ENCODE measurements around a stretch of chr10.

DNA sequence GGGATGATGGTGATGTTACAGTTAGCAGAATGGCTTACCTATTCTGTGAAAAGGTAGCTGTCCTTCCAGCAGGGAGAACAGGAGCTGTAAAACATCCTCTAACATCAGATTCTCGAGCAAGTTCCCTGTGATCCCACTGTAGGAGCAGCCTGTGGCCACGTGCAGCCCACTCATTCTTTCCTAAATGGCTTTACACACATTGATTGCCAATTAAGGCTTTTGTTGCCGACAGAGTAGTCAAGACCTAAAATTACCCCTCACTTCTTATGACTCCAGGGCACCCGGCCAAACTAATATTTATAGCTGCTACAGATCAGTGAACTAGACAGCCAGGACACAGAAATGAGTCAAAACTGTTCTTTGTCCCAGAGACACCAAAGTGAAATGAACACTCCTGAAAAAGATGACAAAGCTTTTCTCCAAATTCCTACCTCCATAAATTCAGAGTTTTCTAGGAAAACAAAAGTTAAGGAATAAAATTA, 832.1 kb downstream of the SORCS3 start:
- PRO-cap, 2 experiments, result no peak in any of the 2 experiments

GRCh38 chr10:107545052-107545371, 380.5 kb upstream of the SORCS1 start:
- PRO-cap, 2 experiments, result no peak in any of the 2 experiments

- PRO-cap, 2 experiments, result no peak in any of the 2 experiments
These were observed 1011.4 kb downstream of the XPNPEP1 start for GRCh38 chr10:108911610-108912614.

- PRO-cap, 2 experiments, result no peak in any of the 2 experiments
These were observed 193.5 kb downstream of the XPNPEP1 start for GRCh38 chr10:109729768-109730216.

GRCh38 chr10:109961479-109962219, 38.3 kb upstream of the XPNPEP1 start:
- PRO-cap, 2 experiments, result no peak in any of the 2 experiments

DNA sequence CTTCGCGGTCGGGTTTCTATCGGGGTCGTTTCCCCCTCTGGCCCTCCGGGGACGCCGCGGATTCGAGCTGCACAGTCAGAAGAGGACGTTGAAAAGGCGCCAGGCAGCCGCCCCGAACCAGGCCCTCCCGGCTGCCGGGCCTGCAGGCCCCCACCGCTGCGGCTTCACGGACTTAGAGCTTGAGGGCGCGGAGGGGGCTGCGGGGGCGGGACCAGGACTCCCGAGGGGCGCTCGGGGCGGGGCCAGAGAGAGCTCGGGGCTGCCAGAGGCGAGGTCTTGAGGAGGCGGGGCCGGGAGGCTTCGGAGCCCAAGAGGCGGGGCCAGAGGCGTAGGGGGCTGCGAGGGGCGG, 275 bp upstream of the ADD3 start:
- PRO-cap, 2 experiments, result peak in 2 of 2 experiments; most common plus-strand start position 78 of the sequence (in 1); most common minus-strand start position 166 of the sequence (in 2)

- PRO-cap, 2 experiments, result peak in 1 of 2 experiments; most common plus-strand start chr10:110203728 (in 1); most common minus-strand start chr10:110203547 (in 1)
These were observed 3.9 kb upstream of the MXI1 start for GRCh38 chr10:110203414-110204041.

- PRO-cap, 2 experiments, result peak in 2 of 2 experiments; most common plus-strand start chr10:110207815 (in 1); most common minus-strand start chr10:110208217 (in 1)
These were observed 476 bp downstream of the MXI1 start for GRCh38 chr10:110207729-110208433.

GRCh38 chr10:110211849-110212510, 4.6 kb downstream of the MXI1 start:
- PRO-cap, 2 experiments, result no peak in any of the 2 experiments

DNA sequence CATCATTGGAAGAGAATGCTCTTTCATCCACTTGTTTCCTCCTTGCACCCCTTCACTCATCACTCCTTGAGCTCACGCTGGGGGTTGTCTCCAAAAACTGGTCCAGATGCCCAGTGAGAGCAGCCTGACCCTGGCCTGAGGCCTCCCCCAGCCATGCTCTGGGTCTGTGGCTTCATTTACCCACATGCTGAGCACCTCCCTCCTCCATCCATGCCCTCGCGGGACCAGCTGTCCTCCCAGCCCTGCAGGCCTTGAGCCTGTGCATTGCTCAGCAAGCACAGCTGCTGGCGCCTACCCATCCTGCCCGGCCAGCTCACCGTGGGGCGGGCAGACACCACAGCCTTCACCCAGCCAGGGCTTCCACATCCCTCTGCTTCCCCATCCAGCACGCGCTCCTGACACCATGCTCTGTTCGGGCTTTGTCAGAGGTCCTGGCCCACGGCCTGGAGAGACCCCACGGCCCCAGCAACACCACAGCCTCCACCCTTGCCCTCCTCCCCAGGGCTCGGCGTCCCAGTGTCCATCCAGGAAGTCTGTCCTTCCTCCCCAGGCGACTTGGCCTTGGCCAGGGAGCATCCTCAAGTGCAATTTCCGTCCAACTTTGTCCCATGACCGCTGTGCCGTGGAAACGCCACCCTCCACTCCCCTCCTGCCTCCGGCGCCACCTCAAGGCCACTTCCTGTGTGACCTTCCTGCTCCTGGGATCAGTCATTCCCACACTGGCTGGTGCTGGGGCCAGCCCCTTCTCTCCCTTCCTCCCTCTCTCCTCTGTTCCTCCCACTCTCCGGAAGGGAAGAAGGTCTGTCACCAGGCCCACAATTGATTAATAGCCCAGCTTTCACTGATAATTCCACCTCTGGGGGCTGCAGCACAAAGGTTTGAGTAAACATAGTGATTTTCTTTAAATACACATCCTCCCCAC, 71.4 kb upstream of the SMNDC1 start:
- PRO-cap, 2 experiments, result no peak in any of the 2 experiments

- PRO-cap, 2 experiments, result no peak in any of the 2 experiments
These were observed 35.6 kb upstream of the DUSP5 start for GRCh38 chr10:110461915-110462630.

DNA sequence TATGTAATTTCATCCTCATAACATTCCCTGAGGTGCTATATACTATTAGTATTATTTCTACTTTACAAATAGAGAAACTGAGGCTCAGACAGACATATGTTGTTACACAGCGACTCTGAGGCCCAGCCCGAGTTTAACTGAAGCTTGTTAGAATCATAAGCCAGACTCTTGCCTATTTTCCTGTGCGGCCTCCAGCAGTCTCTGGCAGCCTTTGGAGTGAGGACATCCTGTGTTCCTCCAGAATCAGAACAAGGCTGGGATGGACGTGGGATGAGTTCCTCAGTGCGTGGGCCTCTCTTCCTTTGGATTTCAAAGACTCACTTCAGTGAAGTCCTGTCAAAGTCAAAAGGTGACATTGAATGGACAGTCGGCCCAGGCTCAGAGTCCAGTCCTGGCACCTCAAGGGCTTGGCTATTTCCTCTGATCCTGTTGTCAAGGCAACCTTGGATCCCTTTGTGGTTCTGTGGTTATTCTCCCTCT, 21.5 kb upstream of the SMC3 start:
- PRO-cap, 2 experiments, result no peak in any of the 2 experiments

DNA sequence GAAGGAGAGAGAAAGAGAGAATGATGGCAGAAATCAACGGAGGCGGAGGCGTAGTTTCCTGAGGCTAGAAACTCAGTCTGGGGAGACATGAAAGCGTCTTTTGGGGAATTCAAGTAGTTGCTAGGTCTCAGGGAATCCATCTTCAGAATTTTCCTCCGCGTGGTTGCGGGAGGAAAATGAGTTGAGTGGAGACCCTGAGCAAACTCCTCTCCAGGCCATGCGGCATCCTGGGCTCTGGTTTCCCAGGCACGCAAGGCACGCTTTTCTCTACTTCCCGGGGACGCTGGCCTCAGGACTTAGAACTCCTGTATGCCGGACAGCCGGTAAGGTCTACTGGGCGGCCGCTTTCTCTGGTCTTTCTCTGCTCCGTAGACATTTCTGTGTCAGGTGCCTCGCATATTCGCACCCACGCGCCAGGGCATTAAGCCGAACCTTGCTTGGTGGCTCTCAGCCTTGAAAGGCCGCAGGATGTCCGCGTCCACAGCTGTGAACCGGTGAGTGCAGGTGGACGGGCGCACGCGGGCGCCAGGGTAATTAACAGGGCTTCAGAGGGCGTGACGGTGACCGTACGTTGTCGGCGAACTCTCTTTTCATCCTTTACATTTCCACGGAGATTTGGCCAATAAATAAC, 1.1 kb upstream of the RBM20 start:
- PRO-cap, 2 experiments, result no peak in any of the 2 experiments

- PRO-cap, 2 experiments, result no peak in any of the 2 experiments
These were observed 86.5 kb downstream of the RBM20 start for GRCh38 chr10:110730487-110731210.

DNA sequence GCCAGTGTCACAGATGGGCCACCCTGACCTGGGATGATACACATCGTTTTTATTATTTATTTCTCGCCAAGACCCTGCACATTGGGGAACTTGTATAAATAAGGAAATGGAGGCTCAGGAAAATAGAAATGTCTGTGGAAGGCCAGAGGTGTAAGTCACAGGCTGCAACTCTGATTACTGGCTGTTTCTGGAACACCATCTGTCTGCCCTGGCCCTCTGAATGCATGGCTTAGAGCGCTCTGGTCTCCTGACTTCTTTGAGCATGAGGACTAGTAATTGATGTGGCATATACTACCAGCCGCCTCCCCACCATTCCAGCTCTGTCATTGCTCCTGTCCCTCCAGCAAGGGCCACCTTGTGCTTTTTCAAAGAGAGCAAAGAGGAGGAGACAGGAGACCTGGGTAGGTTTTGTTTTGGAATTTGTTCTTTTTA, 81.7 kb upstream of the PDCD4 start:
- PRO-cap, 2 experiments, result no peak in any of the 2 experiments

GRCh38 chr10:110794657-110795825, 76.7 kb upstream of the PDCD4 start:
- PRO-cap, 2 experiments, result no peak in any of the 2 experiments

- PRO-cap, 2 experiments, result peak in 1 of 2 experiments; most common plus-strand start chr10:110819109 (in 1); most common minus-strand start chr10:110818944 (in 1)
These were observed 52.9 kb upstream of the PDCD4 start for GRCh38 chr10:110818653-110819396.

DNA sequence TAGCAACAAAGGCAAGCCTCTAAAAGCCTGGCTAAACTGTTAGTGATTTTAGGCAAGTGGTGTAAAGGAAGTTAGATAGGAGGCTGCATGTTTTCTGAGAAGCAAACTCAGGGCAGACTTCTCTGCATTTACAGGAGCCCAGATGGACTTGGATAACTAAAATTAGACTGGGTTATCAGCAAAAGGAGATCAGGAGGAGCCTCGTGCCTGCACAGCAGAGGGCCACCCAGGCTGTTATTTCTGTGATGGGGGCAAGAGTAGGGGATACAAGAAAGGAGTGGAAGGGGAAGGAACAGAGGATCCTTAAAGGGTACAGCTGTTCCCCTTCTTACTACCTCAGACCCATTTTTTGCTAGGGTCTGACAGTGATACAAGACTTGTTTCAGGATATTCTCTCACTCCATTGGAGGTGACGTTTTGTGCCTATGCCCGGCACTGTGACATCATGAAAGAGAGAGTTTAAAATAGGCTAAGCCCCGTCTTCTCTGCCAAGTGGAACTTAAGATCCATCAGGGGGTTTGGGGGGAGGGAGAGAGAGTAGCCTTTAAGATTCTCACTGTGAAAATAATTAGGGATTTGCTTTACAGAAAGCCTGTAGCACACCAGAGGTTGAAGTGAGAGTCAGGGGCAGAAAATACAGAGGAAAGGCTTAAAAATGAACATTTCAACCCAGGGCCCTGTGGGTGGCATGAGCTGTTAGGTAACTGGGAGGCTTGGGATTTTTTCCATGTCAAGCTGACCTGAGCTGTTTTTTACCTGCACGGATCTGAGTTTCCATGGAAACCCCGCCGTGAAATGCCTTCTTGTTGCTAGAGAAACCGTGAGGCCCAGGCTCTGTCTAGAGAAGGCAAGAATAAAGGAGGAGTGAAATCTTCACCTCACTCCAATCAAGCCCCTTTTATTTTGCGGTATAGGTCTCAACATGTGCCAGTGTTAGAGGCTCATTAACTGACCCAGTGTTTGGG, 49.4 kb upstream of the PDCD4 start:
- PRO-cap, 2 experiments, result no peak in any of the 2 experiments

- PRO-cap, 2 experiments, result no peak in any of the 2 experiments
These were observed 43.9 kb upstream of the PDCD4 start for GRCh38 chr10:110827660-110828307.

DNA sequence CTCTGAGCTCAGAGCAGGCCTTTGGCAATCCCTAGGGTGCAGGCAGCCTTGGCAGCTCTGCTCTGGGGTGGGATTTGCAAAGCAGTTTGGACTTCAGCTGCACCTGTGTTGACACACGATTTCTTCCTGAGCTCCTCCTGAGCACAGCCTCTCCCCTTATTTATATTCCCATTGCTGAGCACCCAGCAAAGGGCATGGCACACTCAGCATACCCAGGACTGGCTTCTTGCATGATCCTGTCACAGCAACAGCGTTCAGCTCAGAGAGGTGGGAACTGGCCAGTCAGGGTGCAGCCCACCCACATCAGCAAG, 25.4 kb upstream of the PDCD4 start:
- PRO-cap, 2 experiments, result peak in 1 of 2 experiments; most common minus-strand start position 64 of the sequence (in 1)